MCF 10A (cell line): ENCODE measurements around a stretch of chr2.

DNA sequence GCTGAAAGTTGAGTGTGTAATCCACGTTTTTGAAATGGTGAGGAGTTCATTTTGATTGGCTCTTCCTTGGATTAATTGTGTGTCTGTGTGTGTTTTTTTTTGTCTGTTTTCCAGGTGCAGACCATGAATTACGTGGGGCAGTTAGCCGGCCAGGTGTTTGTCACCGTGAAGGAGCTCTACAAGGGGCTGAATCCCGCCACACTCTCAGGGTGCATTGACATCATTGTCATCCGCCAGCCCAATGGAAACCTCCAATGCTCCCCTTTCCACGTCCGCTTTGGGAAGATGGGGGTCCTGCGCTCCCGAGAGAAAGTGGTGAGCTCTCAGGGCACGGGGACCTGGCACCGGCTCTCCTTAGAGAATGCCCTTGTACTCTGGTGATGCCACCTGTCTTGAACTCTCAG lies 19.0 kb downstream of the LPIN1 start:
- PRO-cap = no peak
- RRBS = no CpG with 5 or more reads among the region's 12 CpGs

DNA sequence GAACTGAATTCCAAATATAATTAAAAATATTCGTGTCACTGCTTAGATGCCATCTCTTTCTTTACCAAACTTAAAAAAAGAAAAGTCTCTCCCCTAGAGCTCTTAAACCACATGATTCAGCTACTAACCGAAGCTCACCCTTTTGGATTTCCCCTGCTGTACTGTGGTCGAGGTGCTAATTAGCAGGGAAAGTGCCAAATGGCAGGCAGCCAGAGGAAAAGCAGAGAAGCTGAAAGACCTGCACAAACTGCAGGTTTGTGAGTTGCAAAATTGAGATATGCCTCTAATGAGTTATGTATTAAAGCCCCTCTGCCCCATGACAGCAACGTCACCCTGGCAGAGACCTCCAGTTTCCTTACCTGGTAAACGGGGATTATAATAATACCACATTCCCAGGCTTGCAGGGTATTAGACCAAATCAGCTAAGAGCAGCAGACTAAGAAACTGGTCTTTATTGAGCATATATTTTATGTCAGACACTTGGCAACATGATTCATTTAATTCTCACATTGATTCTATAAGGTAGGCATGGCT lies 259.6 kb downstream of the LPIN1 start:
- PRO-cap = no peak
- RRBS = no CpG with 5 or more reads among the region's 5 CpGs

- PRO-cap = no peak
- RRBS = no CpG with 5 or more reads among the region's 5 CpGs
Observed at GRCh38 chr2:12006896-12007279, 260.5 kb downstream of the LPIN1 start.

DNA sequence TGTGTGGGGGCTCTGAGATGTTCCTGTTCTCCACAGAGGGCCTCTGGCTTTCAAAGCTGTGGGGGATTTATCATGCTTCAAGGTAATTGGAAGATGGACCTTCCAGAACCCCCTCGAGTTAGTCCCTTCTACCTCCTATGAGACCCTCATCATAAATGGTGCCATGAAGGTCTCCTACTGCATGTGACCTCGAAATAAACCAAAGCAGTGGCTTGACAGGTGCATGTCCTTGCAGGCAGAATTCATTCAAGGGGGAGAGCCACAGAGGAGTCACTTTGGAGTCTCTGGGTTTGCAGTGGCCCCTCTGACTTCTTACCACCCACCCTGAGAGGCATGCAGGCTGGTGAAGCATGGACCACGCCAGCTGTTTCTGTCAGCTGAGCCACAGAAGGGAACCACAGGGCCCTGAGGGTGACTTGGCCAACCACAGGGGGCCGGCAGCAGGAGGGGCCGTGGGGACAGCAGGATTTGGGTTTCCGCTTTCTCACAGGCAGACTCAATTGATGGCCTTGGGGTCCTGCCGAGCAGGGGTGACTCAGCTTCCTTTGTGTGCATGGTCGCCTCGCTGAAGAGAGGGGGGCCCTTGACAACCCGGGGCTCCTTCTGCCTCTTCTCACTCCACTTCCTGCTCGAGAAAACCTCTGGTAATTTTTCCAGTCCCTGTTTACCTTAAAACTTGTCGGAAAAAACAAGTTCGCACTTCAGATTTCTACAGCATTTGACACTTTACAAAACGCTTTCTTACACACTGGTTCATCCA lies 310.9 kb downstream of the LPIN1 start:
- PRO-cap = no peak
- RRBS = no CpG with 5 or more reads among the region's 14 CpGs

DNA sequence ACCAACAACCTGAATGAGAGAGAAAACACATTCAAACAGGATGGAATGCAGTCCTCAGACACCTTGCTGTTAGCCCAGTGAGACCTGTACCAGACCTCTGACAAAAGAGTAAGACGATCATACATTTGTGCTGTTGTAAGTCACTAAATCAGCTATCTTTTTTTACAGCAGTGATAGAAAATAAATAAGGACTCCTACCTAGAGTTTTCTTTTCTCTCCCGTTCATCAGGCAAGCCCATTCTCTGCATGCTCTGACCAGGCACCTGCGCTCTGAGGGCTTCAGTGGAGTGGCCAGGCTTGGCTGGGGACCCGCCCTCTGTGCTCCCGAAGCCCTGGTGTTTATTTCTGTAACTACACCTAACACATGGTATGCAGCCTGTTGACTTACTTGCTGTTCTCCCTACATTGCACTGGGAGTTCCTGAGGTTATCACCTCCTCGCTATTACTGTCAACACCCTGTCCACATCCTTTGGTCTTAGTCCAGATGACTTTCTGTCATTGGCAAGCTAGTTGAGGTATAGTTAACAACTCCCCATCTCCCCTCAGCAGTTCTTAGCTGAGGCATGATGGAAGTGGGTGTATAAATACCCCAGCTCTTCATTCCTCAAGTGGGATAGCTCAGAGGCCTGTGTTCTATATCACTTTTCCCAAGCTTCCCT lies 317.7 kb downstream of the LPIN1 start:
- PRO-cap = no peak
- RRBS = no CpG with 5 or more reads among the region's 6 CpGs

DNA sequence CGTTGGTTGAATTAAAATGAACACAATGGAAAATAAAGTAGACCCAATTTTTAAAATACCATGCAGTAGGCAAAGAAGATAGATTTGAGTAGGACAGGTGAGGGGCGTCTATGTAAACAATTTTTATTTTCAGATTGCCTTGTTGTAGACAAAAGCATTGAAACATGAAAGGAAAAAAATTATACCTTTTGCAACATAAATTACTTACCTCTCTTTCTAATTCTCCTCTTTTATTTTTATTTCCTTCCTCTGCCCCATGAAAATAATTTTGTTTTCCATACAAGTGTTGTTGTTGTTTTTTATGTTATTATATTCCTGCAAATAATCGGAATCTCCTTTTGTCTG lies 344.4 kb downstream of the LPIN1 start:
- PRO-cap = no peak
- RRBS = no CpG with 5 or more reads among the region's 3 CpGs

DNA sequence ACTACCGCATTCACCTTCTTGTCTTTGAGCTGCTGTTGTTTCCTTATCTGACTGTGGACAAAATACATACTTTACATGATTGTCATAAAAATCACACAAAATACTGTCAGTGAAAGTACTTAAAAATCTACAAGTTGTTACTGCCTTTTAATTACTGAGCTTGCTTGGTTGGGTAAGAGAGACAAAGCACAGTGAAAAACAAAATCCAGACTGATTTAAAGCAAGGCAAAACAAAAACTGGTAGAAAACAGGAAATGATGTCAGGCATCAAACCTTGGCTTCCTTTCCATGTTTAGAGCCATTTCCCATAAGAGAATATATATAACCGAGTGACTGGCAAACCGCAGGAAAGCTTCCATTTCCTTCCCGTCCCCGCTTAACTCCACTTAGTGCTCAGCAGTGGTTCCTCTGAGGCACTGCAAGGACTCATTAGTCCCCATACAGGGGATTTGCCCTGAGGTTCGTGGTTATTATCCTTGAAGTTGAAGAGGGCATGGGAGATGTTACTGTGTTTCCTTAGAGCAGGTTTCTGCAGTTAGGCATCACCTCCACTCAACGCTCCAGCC lies 446.3 kb downstream of the LPIN1 start:
- PRO-cap = no peak
- RRBS = no CpG with 5 or more reads among the region's 7 CpGs

- PRO-cap = no peak
- RRBS = no CpG with 5 or more reads among the region's 7 CpGs
Observed at GRCh38 chr2:12507302-12507855, 209.4 kb upstream of the TRIB2 start.

GRCh38 chr2:12613076-12613559 lies 103.6 kb upstream of the TRIB2 start:
- PRO-cap = no peak
- RRBS = no CpG with 5 or more reads among the region's 6 CpGs

DNA sequence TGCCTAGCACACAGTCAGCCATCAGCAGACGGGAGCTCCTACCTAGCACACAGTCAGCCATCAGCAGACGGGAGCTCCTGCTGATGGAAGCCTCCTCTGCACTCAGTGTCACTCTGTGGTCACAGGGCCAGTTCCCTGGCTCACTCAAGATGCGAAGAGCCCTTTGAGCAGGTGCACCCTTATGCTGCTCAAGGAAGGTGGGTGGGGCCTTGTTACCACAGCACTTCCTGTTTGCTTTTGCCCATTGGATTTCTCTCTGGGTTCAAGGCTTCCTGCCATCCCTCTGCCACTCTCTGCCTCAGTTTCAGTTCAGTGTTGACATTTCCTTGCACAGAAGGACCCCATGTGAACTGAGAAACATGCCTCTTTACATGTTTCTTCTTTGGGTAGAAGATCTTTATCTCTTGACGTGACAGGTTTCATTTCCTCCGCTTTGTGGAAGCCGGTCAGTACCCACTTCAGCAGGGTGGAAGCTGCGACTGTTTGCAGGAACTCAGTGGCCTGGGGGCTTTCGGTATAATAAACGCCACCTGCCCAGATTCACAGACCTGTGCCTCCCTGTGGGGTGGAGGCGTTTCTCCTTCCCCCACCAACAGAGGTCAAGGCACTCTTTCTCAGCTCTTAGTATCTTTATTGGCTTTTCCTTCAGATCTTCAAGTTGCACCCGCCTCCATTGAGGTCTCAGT lies 11.6 kb downstream of the TRIB2 start:
- PRO-cap = no peak
- RRBS = no CpG with 5 or more reads among the region's 11 CpGs

GRCh38 chr2:12818822-12819677 lies 102.3 kb downstream of the TRIB2 start:
- PRO-cap = bidirectional peak, plus-strand start at chr2:12819351, minus-strand start at chr2:12819205
- RRBS = no CpG with 5 or more reads among the region's 6 CpGs

DNA sequence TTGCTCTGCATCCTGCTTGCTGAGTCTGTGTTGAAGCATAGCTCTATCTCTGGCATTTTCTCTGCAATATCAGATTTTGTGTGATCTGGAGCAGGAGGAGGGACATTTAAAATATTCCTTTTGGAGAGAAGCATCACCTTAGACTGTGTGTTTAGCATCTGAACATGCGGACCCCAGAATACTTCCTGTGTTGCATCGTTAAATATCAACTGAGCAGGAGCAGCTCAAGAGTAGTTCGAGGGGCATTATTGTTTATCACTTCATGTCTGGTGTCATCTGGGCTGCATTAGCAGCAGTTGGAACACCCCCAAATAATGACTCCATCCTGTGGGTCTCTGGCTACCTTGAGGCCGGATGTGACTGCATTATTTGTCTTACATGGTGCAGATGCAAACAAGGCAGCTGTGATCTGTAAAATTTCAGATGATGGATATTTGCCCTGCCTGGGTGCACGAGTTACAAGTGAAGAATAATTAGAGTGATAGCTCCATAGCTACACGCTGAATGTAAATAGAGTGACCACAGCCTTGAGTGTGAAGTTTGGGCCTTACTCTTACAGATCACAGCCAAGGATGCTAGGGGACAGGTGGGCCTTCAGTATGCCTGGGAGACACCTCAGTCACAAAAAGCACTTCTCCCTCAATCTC lies 231.8 kb downstream of the TRIB2 start:
- PRO-cap = no peak
- RRBS = no CpG with 5 or more reads among the region's 6 CpGs

GRCh38 chr2:15838507-15838868 lies 101.9 kb upstream of the MYCN start:
- PRO-cap = no peak
- RRBS = no CpG with 5 or more reads among the region's 8 CpGs

- PRO-cap = no peak
- RRBS = no CpG with 5 or more reads among the region's 30 CpGs
Observed at GRCh38 chr2:16069504-16070717, 129.6 kb downstream of the MYCN start.

GRCh38 chr2:16123955-16124332 lies 183.6 kb downstream of the MYCN start:
- PRO-cap = no peak
- RRBS = no CpG with 5 or more reads among the region's 5 CpGs

- PRO-cap = no peak
- RRBS = no CpG with 5 or more reads among the region's 6 CpGs
Observed at GRCh38 chr2:16547695-16548233, 117.9 kb downstream of the CYRIA start.

DNA sequence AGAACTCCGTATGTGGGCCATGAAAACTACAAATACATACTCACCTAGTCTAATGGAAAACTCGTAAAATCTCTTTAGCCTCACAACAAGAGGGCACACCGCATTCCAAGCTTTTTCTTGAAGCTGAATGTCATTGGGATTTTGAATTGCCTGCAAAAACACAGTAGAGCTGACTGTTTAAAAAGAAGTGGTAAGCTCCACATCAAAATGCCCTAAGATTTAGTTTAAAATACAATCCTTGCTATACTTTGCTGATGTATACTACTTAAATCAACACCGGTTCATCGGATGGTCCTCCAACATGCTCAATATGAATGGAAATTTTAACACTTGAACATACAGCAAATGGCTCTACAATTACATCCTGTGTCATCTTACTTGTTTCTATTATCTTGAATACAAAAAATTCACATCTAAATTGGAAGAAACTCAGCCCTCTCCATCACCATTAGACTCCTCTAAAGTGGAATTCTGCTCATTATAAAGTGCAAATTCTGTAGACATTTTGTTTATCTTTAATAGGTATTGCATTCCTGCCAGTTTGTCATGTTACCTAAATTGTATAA lies 101.6 kb downstream of the CYRIA start:
- PRO-cap = no peak
- RRBS = no CpG with 5 or more reads among the region's 5 CpGs

- PRO-cap = no peak
- RRBS = no CpG with 5 or more reads among the region's 4 CpGs
Observed at GRCh38 chr2:16651918-16652459, 13.6 kb downstream of the CYRIA start.

DNA sequence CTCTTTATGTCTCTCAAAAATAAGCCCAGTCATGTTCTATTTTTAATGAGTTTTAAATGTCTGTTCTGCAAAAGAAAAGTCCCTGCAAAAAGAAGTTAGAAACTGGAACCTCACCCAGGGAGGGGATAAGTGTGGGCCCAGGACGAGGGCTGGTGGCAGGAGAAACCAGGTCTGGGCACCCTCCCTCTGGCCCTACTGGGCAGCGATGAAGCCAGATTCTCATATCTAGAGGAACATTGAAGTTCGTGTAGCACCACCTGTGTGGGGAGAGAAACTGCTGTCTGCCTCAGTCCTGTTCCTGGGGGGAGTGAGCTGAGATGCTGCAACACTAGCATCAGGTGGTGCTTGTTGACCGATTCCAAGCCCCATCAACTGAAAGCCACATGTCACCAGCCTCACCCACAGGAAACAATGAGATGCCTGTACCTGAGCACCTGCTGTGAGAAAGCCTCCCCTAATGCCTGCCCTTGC lies 104.8 kb downstream of the SMC6 start:
- PRO-cap = no peak
- RRBS = no CpG with 5 or more reads among the region's 4 CpGs

GRCh38 chr2:17752892-17753603 lies 562 bp downstream of the SMC6 start:
- PRO-cap = bidirectional peak, plus-strand start at chr2:17753214, minus-strand start at chr2:17752947; bidirectional peak, plus-strand start at chr2:17753235, minus-strand start at chr2:17753245
- RRBS = 1% methylated on average over 25 of the region's 44 CpGs